Metastatic Breast Carcinoma in the Ovary (tissue), 3 donors: ENCODE data around the gene MAPK11.

DNA sequence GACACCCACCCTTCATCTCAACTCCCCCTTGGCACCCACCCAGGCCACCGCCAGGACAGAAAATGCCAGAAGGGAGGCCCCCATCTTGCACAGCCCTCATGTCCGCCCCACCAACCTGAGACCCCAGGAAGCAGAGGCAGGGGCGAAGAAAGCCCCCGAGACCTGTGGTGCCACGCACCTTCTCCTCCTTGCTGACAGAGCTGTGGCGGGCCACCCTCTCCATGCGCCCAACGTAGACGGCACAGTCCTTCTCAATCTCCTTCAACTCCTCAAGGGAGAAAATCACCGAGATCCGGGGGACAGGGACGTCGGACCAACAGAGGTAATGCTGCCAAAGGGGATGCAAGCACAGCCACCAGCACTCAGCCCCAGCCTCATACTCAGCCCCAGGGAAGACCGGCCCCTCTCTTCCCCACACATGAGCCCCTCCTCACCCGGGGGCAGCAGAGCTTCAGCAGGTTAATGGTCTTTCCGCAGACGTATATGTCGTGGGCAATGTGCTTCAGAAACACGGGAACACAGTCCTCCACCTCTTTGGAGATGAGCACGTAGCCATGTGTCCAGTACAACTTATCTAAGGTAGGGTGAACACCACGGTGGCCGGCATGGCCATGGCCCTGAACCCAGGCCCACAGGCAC, 19.1 kb downstream of the TUBGCP6 start:
- PRO-cap, 3 experiments, result no peak in any of the 3 experiments

- PRO-cap, 3 experiments, result no peak in any of the 3 experiments
Observed at GRCh38 chr22:50247640-50248425, 3.0 kb upstream of the TUBGCP6 start.

- PRO-cap, 3 experiments, result no peak in any of the 3 experiments
Observed at GRCh38 chr22:50250190-50251019, 660 bp downstream of the HDAC10 start.

DNA sequence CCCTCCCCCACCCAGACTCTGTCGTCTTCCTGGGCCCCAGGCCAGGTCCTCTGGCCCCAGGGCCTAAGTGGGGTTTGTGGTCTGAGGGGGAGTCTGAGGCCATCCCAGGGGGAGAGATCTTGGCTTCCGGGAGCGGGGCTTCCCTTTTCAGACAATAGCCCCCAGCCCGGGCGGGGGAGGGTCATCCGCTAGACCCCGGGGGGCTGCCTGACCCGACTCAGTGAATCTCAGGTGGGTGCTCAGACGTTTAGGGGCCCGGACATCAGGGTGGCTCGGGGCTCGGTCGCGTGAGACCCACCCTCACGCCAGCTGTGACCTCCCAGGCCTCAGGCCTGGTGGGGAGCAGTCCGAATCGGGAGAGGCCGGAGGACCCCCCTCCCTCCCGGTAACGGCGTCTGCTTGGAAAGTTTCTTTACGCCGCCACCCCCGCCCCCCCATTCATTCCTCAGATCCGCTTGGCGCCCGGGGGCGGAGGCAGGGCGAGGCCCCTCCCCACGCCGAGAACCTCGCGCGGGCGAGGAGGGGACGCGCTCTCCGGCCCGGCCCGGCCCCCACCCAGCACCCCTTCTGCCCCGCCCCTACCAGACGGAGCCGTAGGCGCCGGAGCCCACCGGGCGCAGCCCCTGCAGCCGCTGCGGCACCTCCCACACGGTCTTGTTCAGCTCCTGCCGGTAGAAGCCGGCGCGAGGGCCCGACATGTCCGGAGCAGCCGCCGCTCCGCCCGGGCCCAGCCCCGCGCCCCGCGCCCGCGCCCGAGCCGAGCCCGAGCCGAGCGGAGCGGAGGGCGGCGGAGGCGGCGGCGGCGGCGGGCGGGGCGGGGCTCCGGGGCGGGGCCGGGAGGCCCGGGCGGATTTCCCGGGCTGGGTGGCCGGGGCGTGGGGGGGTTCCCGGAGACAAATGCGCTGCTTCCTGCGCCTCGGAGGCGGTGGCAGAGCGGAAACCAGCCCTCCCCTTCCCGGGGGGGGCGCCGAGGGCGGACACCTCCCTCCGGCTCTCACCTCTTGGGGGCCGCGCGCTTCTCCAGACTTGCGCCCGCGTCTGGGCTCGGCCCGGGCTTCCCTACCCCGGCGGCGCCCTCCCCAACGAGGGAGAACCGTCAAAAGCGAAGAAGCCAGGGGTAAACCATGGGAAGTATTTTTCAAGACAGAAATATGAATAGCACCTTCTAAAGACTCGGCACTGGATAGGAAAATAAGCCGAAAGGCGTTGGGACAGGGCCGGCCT, at the start of gene MAPK11:
Gene MAPK11 (minus strand): TSS at position 786 of the 1,224 bp plus-strand sequence.
- PRO-cap, 3 experiments, result peak in 1 of 3 experiments; most common plus-strand start position 500 of the sequence (in 1); most common minus-strand start position 440 of the sequence (in 1)

GRCh38 chr22:50279444-50279839, 9.3 kb upstream of the MAPK11 start:
- PRO-cap, 3 experiments, result no peak in any of the 3 experiments

DNA sequence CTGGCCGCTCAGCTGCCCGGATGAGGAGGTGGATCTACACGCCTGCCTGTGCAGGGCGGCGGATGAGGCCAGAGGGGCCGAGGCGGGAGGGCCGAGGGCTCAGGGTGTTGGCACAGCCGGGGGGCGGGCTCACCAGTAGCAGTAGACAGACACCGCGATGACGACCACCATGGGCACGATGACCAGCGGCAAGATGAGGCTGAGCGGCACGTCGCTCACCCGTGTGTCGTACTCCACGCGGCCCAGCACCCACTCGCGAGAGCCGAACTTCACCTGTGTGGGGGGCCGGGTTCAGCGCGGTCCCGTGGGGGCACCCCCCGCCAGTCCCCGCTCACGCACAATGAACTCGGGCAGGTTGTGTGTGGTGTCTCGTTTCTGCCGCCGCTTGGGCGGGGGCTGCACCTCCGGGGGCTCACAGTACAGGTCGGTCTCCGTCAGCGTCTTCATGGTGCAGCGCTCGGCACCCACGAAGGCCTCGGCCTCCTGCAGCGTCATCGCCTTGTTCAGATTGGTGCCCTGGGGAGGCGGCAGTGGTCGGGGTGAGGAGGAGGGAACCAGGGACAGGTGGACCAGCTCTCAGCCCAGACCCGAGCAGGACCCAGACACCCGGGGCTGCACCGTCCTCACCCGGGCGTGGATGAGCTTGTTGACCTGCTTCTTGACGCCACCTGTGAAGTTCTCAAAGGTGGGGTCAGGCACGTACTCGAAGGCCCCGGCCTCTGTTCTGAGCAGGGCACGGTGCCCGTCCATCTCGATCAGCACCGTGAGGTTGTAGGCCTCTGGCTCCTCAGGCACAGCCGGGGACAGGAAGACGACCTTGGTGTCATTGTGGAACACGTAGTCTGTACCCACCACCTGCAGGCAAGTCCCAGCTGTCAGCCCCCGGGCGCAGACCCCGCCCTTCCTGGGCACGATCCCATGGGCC, 11.3 kb upstream of the MAPK11 start:
- PRO-cap, 3 experiments, result no peak in any of the 3 experiments

DNA sequence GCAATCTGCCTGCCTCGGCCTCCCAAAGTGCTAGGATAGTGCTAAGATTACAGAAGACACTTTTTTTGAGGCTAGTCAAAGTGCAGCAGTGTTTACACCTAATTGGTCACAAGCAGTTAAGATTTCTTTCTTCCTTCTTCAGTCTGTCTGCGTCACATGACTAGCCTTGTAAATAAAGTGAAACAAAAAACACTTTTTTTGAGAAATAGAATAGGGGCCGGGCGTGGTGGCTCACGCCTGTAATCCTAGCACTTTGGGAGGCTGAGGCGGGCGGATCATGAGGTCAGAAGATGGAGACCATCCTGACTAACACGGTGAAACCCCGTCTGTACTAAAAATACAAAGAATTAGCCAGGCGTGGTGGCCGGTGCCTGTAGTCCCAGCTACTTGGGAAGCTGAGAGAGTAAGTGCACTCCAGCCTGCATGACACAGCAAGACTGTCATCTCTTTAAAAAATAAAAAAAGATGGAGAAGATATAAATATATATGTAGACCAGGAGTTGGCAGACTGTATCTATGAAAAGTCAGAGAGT, 55.7 kb downstream of the PPP6R2 start:
- PRO-cap, 3 experiments, result no peak in any of the 3 experiments

- PRO-cap, 3 experiments, result no peak in any of the 3 experiments
Observed at GRCh38 chr22:50443320-50443722, 31.5 kb downstream of the SBF1 start.

DNA sequence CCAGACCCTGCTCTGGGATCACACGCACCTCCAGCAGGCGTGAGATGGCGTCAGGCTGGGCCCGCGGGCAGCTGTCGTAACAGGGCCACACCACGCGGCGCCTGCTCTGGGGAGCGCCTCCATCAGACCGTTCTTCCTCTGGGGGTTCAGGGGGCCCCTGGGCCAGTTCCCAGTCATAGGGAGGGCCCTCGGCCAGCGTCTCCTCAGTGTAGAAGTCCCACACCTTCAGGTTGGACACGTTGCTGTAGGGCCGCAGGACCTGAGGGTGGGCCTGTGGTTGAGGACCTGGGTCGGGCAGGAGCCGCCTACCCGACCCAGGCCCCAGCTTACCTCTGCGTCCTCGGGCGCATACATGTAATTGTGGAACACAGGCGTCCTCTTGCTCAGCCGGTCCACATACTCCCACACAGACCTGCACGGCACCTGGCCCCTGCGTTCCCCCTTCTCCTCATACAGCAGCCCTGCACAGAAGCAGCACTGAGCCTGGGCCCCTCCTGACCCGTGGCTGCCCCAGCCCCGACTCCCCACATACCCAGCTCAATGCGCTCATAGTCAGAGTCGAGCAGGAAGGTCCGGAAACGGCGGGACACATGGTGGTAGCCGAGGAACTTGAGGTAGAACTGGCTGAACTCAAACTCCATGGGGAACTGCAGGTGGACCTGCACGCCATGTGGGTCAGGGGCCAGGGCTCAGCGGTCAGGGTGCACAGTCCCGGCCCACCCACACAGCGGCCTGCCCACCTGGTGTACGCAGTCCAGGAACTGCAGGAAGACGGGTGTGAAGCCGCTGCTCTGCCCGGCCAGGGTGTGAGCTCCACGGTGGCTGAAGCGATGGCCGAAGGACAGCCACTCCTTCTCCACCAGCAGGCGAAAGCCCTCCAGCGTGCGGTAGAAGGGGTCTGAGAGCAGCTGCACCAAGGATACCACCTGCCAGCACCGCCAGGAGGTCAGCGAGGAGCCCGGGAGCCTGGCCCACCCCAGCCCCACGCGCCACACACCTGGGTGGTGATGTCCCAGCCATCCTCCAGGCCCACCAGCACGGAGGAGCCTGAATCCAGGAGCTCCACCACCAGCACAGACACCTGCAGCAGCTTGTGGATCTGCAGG, 20.0 kb downstream of the SBF1 start:
- PRO-cap, 3 experiments, result no peak in any of the 3 experiments

DNA sequence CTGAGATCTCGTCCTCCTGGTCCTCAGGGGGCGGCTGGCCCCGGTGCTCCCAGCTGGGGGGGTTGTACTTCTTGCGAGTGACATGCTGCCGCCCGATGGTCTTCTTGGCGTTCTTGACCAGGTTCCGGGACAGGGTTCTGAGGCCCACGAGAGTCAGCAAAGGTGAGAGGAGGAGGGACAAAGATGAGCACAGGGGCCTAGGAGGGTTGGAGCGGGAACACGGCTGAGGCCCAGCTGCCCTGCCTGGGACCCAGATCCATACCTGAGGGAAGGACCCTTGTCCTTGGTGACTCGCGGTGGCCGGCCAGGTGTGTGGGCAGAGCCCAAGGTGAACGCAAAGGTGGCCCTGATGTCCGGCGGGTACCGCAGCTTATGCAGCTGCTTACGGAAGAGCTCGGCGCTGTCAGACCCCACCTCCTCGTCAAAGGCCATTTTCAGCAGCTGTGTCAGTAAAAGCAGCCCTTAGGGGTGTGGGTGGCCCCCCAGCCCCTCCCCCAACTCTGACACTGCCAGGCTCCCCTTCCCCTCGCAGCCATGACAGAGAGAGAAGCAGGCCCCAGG, 14.5 kb downstream of the SBF1 start:
- PRO-cap, 3 experiments, result no peak in any of the 3 experiments

DNA sequence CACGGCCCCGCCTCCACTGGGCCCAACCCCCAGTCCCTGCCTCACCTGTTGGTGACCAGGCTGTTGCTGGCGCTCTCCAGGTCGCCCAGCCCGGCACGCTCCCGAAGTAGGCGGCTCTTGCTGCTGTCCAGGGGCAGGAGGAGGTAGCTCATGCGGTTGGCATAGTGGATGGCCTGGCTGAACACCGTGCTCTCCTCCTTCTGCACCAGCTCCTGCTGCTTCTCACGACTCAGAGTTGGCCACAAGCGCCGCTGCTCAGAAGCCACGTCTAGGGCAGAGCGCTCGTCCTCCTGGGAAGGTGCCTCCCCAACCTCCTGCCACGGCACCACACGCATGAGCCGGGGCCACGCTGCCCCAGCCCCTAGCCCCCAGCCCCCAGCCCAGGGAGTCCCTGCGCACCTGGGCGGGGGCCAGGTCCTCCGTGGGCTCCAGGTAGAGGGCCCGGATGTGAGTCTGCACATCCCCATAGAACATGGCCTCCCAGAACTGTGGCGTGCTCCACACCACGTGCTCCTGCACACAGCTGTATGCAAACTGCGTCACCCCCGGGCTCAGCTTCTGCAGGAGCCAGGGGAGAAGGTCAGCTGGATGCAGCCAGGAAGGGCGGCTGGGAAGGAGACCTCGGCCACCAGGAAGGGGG, 12.6 kb downstream of the SBF1 start:
- PRO-cap, 3 experiments, result no peak in any of the 3 experiments

DNA sequence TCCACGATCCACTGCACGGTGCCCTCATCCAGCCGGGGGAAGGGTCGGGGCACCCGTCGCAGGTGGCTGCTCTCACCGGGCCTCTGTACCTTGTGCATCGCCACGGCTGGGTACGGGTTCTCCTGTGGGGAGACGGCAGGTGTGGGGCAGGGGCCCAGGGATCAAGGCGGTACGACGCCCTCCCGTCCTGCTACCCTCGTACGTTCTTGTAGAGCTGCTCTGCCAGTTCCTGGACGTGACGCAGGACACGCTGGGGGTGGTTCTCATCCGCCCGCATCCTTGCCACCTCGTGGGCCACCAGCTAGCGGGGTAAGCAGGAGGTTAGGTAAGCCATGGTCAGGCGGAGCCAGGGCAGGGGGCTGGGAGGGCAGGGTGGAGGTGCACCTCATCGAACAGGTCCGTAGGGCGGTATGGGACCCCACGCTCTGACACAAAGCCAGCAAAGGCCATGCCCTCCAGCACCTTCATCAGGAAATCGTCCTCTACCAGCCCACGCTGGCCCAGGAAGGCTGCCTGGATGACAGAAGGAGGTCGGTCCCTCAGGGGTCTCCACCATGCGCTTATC, 10.1 kb downstream of the SBF1 start:
- PRO-cap, 3 experiments, result no peak in any of the 3 experiments

GRCh38 chr22:50468784-50469188, 6.0 kb downstream of the SBF1 start:
- PRO-cap, 3 experiments, result no peak in any of the 3 experiments

GRCh38 chr22:50532781-50533867, 826 bp upstream of the ODF3B start:
- PRO-cap, 3 experiments, result no peak in any of the 3 experiments

DNA sequence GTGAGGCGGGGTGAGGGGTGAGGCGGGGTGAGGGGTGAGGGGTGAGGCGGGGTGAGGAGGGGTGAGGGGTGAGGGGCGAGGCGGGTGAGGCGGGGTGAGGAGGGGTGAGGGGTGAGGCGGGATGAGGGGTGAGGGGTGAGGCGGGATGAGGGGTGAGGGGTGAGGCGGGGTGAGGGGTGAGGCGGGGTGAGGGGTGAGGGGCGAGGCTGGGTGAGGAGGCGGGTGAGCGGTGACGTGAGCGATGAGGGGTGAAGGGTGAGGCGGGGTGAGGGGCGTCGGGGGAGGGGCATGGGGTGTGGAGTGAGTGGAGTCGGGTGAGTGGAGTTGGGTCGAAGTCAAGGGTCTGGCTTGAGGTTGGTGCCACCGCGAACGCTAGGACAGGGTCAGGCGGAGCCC, 314 bp downstream of the SYCE3 start:
- PRO-cap, 3 experiments, result no peak in any of the 3 experiments

DNA sequence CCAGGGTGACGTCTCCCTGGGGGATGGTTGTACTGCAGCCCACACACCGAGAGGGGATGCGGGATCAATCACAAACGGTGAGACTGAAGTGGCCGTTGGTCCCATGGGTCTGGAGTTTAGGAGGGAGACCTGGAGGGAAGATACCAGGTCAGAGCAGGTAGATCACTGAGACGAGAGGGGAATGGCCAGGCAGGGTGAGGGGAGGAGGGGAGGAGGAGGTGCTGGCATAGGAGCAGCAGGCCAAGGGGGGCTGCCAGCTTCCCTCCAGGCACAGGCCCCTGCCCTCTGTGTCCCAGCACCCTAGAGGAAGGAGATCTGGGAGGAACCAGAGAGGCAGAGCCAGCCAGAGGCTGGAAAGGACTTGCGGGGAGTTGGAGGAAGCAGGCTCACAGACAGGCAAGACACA, 7.1 kb downstream of the MAPK8IP2 start:
- PRO-cap, 3 experiments, result no peak in any of the 3 experiments

DNA sequence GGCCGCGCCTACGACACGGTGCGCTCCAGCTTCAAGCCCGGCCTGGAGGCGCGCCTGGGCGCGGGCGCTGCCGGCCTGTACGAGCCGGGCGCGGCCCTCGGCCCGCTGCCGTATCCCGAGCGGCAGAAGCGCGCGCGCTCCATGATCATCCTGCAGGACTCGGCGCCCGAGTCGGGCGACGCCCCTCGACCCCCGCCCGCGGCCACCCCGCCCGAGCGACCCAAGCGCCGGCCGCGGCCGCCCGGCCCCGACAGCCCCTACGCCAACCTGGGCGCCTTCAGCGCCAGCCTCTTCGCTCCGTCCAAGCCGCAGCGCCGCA, 17.7 kb upstream of the ACR start:
- PRO-cap, 3 experiments, result no peak in any of the 3 experiments

DNA sequence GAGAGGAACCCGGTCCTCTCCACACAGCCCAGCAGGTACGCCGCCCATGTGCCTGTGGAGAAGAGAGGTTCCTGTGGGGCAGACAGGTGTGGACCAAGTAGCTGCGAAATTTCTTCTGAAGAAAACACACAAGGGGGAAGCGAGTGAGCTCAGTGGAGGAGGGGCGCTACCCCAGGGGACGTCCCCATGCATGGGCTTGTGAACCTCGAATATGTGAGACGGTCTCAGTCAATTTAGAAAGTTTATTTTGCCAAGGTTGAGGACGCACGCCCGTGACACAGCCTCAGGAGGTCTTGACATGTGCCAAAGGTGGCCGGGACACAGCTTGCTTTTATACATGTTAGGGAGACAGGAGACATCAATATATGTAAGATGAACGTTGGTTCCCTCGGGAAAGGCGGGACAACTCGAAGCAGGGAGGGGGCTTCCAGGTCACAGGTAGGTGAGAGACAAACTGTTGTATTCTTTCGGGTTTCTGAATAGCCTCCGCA, 596 bp upstream of the RABL2B start:
- PRO-cap, 3 experiments, result peak in 2 of 3 experiments; most common minus-strand start position 117 of the sequence (in 2)